ENCODE data around the genes PLPP2, FGF22 and CFD.

GRCh38 chr19:291055-292027 is at the start of gene PLPP2:
Gene PLPP2, minus strand, starts transcription at chr19:291403.
- PRO-cap, result no peak

DNA sequence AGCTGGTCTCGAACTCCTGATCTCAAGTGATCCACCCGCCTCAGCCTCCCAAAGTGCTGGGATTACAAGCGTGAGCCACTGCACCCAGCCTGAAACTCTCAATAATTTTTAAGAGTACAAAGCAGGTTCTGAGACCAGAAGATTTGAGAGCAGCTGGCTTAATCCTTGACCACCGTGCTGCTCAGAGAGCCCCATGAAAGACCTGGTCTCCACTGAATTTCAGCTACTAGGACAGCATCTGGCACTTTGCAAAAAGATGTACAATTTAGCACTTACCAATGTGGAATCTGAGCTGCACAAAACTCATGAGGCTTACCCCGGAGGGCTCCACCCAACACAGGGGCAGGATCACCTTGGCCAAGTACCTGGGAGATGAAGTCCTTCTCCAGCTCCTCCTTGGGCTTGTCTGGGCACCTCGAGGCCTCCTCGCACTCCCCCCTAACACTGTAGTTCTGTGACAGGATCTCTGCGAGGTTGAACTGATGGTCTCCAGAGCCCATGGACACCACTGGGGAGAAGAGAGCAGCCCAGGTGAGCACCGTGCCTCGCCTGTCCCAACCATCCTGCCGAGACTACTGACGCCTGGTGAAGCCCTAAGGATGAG is 10.5 kb downstream of the MIER2 start:
- PRO-cap, result no peak

DNA sequence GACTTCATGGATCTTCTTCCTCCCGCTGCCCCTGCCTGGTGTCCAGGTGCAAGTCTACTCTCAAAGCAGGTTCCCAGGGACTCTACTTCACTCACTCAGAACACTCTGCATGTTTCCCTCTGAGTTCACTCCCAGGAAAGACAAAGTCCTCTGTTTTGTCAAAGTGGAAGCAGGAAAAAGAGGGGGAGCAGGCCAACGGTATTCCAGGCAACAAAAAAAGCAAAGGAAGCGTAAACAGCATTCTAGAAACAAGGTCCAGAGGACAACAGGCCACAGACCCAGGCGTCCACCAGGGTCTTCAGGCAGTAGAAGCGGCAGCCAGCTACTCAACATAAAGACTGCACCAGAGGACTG is 3.1 kb downstream of the MIER2 start:
- PRO-cap, result no peak

GRCh38 chr19:383817-384348 is 8.1 kb upstream of the THEG start:
- PRO-cap, result no peak

DNA sequence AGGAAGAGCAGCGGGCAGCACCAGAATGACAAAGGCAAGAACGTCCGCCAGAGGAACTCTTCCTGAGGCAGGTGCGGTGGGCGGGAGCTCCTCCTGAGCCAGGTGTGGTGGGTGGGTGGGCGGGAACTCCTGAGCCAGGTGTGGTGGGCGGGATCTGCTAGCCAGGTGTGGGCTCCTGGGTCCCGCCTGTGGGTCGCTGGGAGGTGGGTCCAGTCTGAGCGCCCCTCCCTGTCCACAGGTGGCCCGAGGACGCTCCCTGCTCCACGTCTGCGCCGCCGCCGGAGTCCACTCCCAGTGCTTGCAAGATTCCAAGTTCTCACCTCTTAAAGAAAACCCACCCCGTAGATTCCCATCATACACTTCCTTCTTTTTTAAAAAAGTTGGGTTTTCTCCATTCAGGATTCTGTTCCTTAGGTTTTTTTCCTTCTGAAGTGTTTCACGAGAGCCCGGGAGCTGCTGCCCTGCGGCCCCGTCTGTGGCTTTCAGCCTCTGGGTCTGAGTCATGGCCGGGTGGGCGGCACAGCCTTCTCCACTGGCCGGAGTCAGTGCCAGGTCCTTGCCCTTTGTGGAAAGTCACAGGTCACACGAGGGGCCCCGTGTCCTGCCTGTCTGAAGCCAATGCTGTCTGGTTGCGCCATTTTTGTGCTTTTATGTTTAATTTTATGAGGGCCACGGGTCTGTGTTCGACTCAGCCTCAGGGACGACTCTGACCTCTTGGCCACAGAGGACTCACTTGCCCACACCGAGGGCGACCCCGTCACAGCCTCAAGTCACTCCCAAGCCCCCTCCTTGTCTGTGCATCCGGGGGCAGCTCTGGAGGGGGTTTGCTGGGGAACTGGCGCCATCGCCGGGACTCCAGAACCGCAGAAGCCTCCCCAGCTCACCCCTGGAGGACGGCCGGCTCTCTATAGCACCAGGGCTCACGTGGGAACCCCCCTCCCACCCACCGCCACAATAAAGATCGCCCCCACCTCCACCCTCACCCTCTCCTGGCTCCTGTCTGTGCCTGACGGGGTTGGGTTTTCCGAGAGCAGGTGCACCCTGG is 6.8 kb upstream of the HCN2 start:
- PRO-cap, result no peak

DNA sequence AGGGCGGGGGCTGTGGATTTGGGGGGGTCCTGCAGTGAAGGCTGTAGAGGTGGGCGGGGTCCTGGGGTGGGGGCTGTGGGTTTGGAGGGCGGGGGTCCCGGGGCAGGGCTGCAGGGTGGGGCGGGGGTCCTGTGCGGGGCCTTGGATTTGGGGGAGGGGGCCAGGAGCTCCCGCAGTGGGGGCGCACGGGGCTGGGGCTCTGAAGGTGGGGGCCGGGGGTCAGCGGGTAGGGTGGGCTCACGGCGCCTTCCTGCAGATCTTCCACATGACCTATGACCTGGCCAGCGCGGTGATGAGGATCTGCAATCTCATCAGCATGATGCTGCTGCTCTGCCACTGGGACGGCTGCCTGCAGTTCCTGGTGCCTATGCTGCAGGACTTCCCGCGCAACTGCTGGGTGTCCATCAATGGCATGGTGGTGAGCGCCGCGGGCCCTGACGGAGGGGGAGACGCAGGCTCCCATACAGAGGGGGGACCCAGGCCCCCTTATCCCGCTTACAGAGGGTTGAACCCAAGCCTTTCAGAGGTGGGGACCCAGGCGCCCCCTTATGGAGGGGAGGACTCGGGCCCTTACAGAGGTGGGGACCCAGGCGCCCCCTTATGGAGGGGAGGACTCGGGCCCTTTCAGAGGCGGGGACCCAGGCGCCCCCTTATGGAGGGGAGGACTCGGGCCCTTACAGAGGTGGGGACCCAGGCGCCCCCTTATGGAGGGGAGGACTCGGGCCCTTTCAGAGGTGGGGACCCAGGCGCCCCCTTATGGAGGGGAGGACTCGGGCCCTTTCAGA is 15.3 kb downstream of the HCN2 start:
- PRO-cap, result no peak

DNA sequence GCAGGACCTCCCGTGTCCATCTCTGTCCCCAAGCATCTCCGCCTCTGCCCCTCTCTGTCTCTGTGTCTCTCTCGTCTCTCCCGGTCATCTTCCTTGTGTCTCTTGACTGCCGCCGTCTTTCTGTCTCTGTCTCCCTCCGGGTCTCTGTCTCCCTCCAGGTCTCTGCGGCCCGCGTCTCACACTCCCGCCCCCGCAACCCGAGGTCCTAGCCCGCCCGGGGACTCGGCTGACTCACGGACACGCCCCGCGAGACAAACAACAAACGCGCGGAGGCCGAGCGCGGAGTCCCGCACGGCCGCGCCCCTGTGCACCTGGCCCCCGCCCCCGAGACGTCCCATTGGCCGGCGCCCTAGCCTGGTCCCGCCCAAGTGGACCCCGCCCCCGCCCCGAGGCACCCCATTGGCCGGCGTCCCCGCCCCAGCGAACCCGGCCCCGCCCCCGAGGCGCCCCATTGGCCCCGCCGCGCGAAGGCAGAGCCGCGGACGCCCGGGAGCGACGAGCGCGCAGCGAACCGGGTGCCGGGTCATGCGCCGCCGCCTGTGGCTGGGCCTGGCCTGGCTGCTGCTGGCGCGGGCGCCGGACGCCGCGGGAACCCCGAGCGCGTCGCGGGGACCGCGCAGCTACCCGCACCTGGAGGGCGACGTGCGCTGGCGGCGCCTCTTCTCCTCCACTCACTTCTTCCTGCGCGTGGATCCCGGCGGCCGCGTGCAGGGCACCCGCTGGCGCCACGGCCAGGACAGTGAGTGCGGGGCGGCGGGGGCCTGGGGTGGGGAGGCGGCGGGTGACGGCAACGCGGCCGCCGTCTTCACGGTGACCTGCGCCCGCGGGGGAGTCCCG is at the start of gene FGF22:
Gene FGF22 (plus strand): TSS at position 479 of the 837 bp plus-strand sequence.
- PRO-cap, result unidirectional peak, minus-strand start at position 178 of the sequence

- PRO-cap, result unidirectional peak, minus-strand start at chr19:680377; bidirectional peak, plus-strand start at chr19:680754, minus-strand start at chr19:680460
Measured at GRCh38 chr19:680197-680691, 4.1 kb downstream of the FSTL3 start.

DNA sequence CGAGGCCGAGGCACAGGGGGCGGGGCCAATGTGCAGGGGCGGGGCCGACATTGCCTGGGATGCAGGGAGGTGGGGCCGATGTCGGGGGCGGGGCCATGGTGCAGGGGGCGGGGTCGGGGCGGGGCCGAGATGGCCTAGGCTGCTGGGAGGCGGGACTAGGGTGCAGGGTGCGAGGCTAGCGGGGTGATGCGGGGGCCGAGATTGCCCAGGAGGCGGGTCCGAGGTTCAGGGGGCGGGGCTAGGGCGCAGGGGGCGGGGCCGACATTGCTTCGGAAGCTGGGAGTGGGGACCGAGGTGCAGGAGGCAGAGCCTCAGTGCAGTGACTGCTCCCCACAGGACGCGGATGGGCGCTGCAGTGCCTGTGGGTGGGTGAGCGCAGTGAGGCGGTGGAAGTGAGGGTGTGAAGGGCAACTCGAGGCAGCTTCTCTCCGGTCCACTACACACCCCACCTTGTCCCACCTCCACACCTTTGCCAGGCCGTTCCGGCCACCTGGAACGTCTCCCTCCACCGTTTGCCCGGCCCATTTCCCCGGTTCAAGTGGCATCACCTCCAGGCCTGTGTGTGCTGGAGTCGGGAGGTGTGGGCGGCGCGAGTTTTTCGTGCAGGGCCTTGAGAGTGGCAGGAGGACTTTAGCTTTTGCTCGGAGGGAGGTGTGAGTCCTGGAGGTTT is 4.6 kb upstream of the PALM start:
- PRO-cap, result no peak

DNA sequence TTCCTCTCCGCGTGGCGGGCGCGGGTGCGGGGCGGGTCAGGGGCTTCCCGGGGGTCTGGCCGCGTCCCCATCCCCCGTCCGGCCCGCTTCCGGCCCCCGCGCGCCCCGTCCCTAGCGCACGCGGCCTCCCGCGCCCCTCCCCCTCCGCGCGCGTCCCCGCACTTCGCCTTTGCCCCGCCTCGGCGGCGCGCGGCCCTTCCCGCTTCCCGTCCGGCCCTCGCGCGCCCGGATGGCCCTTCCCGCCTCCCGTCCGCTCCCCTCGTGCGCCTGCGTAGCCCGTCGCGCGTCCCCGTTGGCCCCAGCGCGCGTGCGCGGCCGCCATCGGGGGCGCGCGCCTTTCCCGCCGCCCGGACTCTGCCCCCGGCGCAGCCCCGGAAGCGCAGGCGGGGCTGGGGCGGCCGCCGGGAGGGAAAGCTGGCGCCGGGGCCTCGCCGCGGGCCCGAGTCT is 404 bp downstream of the PTBP1 start:
- PRO-cap, result bidirectional peak, plus-strand start at position 382 of the sequence, minus-strand start at position 136 of the sequence

DNA sequence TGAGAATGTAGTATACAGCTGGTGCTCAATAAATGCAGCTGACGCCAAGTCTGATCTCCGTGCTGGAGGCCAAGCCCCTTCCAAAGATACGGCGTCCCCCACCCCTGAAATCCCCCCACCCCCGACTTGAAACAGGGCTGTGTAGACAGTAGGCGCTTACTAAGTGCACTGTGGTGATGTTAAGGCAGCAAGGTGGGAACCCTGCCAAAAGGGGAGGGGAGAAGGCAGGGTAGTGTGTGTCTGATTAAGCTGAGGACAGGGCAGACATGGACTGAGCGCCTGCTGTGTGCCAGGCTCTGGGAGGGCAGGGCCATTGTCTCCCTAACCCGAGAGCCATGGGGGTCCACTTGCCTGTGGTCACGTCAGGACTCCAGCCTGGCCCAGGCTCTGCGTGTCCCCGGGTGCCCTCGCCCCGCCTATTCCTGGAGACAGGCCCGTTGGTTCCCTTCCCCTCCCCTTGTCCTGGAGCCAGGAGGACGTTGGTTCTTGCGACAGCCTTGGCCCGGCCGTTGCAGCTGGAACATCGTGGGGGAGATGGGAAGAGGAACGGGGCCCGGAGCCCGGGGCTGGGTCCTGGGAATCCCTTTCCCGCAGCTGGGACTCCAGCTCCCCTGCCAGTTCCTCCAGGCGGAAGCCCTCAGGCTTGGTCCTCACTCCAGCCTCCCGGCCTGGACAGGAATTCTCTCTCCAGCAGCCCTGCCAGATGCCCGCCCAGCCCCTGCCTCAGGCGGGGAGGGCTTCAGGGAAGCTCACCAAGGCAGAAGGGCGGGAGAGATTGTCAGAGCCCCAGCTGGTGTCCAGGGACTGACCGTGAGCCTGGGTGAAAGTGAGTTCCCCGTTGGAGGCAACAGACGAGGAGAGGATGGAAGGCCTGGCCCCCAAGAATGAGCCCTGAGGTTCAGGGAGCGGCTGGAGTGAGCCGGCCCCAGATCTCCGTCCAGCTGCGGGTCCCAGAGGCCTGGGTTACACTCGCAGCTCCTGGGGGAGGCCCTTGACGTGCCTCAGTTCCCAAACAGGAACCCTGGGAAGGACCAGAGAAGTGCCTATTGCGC is 1.6 kb upstream of the ELANE start:
- PRO-cap, result no peak

DNA sequence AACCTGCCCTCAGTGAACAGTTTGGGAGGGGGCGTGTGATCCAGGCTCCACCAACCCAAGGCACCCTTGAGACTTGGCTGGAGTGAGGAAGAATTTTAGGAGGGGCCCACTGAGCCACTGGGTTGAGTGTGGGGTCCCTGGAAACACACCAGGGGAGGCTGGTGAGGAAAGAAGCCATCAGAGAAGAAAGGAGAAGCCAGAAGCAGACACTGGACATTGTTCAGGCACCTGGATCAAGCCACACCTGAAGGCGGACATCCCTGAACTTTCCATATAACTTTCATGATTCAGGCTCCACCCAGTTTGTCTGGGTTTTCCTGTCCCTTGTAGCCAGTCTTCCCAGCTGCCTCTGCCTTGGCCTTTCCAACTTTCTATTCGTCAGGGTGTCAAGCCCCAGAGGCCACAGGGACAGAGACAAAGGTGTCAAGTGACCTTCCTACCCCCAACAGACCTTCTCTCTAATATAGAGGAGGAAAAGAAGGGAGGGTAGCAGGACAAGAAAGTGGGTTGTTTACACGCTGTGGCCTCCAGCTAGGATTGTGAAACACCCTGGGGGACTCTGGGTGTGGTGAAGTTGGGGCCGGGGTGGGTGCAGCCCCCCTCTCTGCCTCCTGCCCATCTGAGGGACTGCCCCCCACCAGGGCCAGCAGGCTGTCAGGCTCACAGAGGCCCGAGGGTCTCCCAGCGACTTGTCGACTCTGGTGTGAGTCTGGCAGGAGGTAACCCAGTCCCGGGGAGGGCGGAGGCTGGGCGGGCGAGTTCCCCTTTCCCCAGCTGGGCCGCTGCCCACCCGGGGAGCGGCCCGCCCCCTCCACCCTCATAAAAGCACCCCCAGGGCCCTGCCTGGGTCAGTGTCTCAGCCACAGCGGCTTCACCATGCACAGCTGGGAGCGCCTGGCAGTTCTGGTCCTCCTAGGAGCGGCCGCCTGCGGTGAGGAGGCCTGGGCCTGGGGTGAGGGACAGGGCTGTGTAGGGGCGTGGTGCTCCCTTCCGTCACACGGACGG is at the start of gene CFD:
Gene CFD (plus strand): TSS at position 851 of the 1,005 bp plus-strand sequence.
- PRO-cap, result unidirectional peak, plus-strand start at position 851 of the sequence

DNA sequence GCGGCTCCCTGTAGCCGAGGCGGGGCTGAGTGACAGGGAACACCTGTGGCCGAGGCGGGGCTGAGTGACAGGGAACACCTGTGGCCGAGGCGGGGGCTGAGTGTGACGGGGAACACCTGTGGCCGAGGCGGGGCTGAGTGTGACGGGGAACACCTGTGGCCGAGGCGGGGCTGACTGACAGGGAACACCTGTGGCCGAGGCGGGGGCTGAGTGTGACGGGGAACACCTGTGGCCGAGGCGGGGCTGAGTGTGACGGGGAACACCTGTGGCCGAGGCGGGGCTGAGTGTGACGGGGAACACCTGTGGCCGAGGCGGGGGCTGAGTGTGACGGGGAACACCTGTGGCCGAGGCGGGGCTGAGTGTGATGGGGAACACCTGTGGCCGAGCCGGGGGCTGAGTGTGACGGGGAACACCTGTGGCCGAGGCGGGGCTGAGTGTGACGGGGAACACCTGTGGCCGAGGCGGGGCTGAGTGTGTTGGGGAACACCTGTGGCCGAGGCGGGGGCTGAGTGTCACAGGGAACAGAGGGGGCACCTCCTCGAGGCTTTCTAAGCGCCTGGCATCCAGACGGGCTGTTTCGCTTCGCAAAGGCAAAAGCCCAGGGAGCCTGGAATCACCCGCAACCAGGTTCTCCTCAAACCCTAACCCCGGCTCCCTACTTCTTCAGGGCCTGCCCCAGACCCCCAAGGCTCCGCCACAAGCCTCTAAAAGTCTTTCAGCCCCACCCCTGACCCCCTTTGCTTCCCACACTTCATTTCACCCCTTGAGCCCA is 1.2 kb downstream of the MED16 start:
- PRO-cap, result no peak

- PRO-cap, result no peak
Measured at GRCh38 chr19:926186-926395, 256 bp downstream of the ARID3A start.

DNA sequence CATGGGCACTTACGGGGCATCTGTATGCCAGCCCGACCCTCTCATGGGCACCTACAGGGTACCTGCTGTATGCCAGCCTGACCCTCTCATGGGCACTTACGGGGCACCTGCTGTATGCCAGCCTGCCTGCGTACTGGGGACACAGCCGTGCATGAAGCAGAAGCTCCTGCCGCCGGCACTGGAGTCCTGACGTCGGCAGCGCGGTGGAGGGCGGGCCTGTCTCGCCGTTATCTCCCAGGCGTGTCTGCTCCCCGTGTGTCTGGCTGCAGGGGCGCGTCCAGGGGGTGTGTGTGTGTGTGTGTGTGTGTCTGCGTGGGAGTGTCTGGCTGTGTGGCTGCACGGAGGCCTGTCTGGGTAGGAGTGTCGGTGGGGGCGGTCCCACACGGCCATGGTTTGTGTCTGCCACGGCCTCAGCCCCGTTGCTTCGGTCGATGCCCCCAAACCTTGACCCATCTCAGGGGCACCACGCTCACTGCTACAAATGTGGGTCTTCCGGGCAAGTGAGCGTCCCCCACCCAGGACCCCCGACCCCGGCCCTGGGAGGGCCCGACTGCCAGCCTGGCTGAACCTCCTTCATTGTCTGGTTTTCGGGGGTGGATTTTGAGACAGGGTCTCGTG is 18.3 kb downstream of the ARID3A start:
- PRO-cap, result no peak

- PRO-cap, result no peak
Measured at GRCh38 chr19:956166-956878, 27.8 kb upstream of the WDR18 start.

GRCh38 chr19:963927-964503 is 20.1 kb upstream of the WDR18 start:
- PRO-cap, result no peak

DNA sequence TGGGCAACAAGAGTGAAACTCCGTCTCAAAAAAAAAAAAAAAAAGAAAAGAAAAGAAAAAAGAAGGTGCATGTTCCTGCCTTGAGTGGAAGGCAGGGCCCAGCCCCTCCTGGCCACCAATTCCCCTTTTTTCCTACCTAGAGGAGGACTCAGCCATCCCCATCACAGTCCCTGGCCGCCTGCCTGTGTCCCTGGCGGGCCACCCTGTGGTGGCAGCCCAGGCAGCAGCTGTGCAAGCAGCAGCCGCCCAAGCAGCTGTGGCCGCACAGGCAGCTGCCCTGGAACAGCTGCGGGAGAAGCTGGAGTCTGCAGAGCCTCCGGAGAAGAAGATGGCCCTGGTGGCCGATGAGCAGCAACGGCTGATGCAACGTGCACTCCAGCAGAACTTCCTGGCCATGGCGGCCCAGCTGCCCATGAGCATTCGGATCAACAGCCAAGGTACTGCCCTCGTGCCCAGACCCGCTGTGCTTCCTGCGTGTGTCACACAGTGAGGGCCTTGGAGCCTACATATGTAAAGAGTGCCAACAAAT is 17.6 kb upstream of the WDR18 start:
- PRO-cap, result no peak

GRCh38 chr19:995157-995915 is 4.9 kb upstream of the GRIN3B start:
- PRO-cap, result no peak

GRCh38 chr19:1010531-1010781 is 10.2 kb downstream of the GRIN3B start:
- PRO-cap, result no peak